Cardiac muscle cell (in vitro differentiated cells and primary cell): Measurements from ENCODE around the genes ACTRT3 and EIF5A2.

DNA sequence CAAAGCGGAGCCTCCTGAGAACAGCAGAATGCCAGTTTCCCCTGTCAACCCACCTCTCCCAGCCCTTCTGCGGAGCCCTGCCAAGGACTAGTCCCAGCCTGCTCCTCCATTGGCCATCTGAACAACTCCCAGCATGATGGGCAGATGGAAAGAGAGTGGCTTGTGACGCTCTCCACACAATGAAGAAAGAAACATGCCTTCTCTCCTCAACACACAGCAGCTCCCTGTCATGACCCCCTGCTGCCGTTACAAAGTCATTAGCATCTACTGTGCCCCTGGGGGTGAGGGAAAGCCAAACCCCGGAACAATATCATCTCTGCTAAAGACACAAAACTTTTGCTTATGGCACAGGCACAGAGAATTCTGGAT is 33.6 kb downstream of the MECOM start:
- RAMPAGE, long total RNA = no peak
- RRBS = no CpG with 5 or more reads among the region's 5 CpGs

DNA sequence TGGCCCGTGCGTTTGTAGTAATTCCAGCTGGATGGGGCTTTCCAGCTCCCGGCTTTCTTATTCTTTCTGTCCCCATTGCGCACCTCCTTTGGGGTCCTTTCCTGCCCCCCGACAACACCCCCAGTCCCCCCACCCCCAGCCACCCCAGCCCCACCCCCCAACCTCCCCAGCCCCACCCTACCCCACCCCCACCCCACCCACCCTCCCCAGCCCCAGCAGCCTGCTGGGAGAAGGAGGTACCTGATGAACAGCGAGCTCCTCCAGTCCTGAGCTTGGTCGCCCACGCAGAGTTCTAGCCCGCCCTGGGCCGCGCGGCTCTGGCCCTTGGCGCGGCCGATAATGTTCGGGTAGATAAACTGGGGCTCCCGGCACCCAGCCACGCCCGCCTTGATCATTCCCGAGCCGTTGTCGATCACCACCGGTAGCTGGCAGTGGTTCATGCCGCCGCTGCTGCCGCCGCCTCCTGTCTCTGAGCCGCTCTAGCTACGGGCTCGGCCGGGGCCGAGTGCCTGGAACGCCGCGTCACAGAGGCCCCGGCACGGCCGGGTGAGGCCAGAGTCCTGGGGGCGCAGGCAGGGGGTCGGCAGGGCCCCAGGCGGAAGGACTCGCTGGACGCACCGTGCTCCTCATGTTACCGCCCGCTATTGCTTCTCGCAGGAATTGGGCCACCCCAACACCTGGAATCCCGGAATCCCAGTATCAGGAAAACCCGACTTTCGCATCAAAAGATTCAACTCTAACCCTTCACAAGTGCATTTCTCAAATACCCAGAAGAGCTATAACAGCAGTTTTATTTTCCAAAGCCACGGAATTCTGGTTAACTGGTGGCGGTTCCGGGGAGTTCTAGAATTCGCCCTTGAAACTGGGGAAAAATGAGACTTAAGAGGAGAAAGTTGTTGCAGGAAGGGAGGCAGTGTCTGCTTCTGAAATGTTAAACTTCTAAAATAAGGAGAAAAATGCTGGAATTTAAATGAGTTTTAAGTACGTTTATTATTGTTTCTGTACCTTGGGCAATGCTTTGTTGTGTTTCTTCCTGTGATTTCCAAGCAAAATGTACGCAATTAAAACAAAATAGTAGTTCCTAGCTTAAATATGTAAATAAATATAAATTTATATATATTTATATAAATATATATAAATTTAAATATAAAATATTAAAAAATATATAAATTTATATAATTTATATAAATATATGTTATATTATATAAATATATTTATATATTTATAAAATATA is at the start of gene ACTRT3:
ACTRT3 (minus strand) TSS at position 481 of the 1,234 bp plus-strand sequence.
- RAMPAGE, long total RNA = no peak
- RRBS = 3% methylated on average over 18 of the region's 56 CpGs

DNA sequence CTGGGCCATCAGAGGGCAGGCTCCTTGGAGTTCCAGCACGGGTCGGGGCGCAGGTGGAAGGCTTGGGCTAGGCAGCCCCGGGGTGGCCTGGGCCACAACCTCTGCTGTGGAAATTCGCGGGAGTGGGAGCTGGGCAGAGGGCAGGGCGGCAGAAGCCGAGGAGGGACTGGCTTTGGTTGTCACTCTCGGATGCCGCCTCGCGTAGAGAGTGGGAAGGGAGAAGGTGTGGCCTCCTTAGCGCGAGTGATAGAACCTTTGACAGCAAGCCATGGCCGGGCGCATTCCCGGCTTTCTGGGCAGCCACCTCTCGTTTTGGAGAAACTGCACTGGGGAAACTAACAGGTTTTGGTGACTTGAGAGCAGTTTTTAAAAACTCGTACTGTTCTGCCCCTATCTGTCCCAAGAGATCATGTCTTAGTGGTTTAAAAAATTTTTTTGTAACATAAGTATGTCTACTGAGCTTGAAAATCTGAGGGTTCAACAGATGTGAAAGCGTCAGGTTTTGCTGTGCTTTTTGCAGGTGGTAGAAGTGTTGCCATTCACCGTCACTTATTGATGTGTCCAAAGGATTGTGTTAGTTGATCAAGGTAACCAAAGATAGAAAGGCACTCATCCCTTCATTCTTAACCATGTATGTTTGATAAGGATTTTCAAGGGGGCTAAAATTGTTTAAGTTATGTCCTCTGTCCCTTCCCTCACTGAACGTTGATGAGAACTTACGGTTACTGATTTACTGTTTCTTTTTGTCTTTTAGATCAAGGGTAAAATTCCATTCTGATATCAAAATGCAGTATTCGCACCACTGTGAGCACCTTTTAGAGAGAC is 527 bp downstream of the MYNN start:
- RAMPAGE, long total RNA = no peak
- RRBS = under 1% methylated on average over 2 of the region's 24 CpGs

GRCh38 chr3:169954912-169955403 is 11.6 kb upstream of the SEC62 start:
- RAMPAGE, long total RNA = no peak
- RRBS = no CpG with 5 or more reads among the region's 2 CpGs

GRCh38 chr3:170075546-170075875 is 37.7 kb downstream of the GPR160 start:
- RAMPAGE, long total RNA = no peak
- RRBS = no CpG with 5 or more reads among the region's 2 CpGs

DNA sequence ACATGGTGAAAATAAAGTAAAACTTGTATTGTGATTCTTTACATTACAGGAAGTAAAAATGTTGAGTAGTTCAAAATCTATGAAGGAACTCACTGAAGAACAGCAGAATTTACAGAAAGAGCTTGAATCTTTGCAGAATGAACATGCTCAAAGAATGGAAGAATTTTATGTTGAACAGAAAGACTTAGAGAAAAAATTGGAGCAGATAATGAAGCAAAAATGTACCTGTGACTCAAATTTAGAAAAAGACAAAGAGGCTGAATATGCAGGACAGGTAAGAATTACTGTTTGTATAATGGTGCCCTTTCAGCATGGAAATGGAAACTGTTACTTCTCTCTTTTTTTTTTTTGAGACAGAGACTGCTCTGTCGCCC is 27.7 kb upstream of the CLDN11 start:
- RAMPAGE, long total RNA = no peak
- RRBS = no CpG with 5 or more reads among the region's 1 CpG

GRCh38 chr3:170908517-170909274 is at the start of gene EIF5A2:
TSS of gene EIF5A2 (minus strand) at chr3:170908637.
- RAMPAGE, long total RNA = start-site peak on the minus strand at chr3:170908593-170908644, 126 and 118 reads in 2 replicates
- RRBS = under 1% methylated on average over 10 of the region's 55 CpGs

DNA sequence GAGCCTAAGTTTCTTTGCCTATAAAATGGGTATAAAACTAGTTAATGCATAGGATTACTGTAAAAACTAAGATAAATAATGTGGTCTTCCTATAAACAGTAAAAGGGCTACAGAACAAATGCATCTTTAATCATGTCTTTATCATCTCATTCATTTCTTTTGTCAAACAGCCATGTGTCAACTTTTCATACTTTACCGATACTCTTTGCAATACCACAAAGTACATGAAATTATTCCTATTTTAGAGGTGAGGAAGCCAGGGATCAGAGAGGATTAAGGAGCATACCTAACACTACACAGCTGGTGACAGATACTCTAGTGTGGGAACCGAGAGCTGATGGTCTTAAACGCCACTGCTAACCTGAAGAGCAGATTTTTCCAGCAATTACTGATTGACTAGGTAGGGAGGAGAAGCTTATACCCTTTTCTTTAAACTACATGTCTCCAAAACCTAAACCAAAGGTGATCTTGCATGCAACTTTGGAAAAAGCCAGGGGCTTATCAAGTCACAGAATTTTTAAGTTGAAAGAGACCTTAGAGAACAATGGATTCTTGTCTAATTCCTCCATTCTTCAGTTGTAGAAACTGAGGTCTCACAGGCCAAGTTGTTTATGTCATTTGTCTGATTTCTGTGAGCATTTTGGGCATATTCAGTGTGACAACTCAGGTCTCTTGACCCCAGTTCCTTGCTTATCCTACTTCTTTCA is 2.3 kb downstream of the SLC2A2 start:
- RAMPAGE, long total RNA = no peak
- RRBS = no CpG with 5 or more reads among the region's 3 CpGs

- RAMPAGE, long total RNA = no peak
- RRBS = no CpG with 5 or more reads among the region's 5 CpGs
Measured at GRCh38 chr3:171092423-171093176, 66.1 kb upstream of the SLC2A2 start.

- RAMPAGE, long total RNA = no peak
- RRBS = no CpG with 5 or more reads among the region's 5 CpGs
Measured at GRCh38 chr3:171142970-171143342, 116.4 kb upstream of the SLC2A2 start.

DNA sequence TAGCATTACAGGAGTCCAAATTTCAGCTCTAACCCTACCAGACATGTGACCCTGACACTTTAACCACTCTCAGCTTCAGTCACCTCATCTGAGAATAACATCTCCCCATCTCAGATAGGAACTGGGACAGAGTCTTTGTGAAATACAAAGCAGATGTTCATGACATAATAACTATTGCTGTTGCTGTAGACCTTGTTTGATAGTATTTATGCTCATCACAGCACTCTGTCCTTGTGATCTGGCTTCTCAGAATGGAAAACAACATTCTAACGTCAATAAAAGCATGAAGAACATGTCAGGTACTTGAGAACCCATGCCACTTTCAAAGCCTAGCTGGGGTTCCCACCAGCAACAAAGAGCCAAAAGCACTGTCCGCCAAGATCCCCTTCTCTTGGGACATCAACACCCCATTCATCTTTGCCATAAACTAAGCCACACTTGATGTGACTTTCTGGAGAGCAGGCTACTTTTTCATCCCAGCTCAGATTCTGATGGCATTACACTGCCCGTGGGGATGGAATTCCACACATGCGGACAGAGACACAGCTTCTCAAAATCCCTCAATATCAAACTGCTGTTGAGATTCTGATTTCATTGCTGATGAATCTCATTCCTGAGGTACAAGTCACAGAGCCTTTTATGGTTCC is 202.8 kb downstream of the TNIK start:
- RAMPAGE, long total RNA = no peak
- RRBS = no CpG with 5 or more reads among the region's 4 CpGs

- RAMPAGE, long total RNA = no peak
- RRBS = no CpG with 5 or more reads among the region's 3 CpGs
Measured at GRCh38 chr3:171347129-171347980, 112.8 kb downstream of the TNIK start.

GRCh38 chr3:171776001-171776468 is 34.2 kb downstream of the PLD1 start:
- RAMPAGE, long total RNA = no peak
- RRBS = no CpG with 5 or more reads among the region's 7 CpGs

DNA sequence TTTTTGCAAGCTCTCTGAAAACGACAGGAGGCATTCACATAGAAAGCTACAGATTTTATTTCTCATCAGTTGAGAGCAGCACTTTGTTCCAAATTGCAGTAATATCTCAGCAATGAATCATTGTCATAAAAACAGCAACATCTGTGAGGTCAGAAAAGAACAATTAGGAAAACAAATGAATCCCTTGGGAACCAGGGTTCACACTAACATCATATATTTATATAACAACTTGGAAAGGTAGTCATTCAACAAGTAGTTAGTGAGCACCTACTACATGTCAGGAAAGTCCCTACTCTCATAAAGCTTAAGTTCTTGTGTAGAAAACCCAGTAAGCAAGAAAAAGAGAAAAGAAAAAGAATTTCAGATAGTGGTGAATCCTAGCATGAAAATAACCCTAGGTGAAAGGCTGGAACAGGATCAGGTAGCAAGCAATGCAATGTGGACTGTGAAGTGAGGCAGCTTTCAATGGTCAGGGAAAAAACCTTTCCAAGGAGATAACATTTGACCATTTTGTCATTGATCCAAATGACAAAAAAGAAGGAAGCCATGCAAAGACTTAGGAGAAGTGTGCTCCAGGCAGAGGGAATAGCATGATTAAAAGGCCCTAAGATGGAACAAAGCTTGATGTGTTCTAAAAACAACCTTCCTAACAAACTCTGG is 8.2 kb downstream of the PLD1 start:
- RAMPAGE, long total RNA = no peak
- RRBS = no CpG with 5 or more reads among the region's 1 CpG

GRCh38 chr3:172079593-172079835 is 40.1 kb downstream of the FNDC3B start:
- RAMPAGE, long total RNA = no peak
- RRBS = no CpG with 5 or more reads among the region's 2 CpGs

- RAMPAGE, long total RNA = no peak
- RRBS = no CpG with 5 or more reads among the region's 1 CpG
Measured at GRCh38 chr3:172090174-172090647, 50.8 kb downstream of the FNDC3B start.

DNA sequence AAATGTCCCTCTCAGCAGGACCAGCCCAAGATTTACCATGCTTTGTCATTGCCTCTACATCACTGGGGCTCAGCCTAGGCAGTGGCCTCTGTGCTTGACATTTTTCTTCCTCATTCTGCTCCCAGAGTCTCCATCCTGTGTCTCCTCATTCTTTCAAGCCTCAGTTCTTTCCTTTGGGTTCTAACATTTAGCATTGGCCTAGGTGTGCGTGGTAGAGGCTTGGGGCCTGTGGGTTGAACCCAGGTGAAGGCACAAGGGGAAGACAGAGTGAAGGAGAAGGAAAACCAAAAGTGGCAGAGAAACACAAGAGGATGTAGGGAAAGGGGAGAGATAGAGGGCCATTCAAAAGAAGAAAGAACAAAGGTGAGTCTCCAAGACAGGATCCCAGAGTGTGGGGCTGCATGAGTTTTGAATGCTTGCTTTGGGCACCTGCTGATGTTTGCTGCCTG is 75.7 kb downstream of the FNDC3B start:
- RAMPAGE, long total RNA = no peak
- RRBS = no CpG with 5 or more reads among the region's 1 CpG

GRCh38 chr3:172130330-172131003 is 91.1 kb downstream of the FNDC3B start:
- RAMPAGE, long total RNA = no peak
- RRBS = 6% methylated on average over 4 of the region's 11 CpGs

- RAMPAGE, long total RNA = no peak
- RRBS = no CpG with 5 or more reads among the region's 4 CpGs
Measured at GRCh38 chr3:172148342-172148762, 109.0 kb downstream of the FNDC3B start.

- RAMPAGE, long total RNA = no peak
- RRBS = no CpG with 5 or more reads among the region's 5 CpGs
Measured at GRCh38 chr3:172212071-172212714, 172.8 kb downstream of the FNDC3B start.